Spleen (tissue), 7 donors: ENCODE data around the gene DTWD1.

DNA sequence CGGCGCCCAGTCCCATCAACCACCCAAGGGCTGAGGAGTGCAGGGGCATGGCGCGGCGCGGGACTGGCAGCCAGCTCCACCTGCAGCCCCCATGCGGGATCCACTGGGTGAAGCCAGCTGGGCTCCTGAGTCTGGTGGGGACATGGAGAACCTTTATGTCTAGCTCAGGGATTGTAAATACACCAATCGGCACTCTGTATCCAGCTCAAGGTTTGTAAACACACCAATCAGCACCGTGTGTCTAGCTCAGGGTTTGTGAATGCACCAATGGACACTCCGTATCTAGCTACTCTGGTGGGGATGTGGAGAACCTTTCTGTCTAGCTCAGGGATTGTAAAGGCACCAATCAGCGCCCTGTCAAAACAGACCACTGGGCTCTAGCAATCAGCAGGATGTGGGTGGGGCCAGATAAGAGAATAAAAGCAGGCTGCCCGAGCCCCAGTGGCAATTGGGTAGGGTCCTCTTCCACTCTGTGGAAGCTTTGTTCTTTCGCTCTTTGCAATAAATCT lies 62.5 kb downstream of the SLC28A2 start:
- PRO-cap, 4 experiments = no peak in any of the 4 experiments
- RAMPAGE, long total RNA, 4 experiments = no peak in any of the 4 experiments

GRCh38 chr15:45378887-45379439 lies 619 bp upstream of the GATM start:
- PRO-cap, 4 experiments = no peak in any of the 4 experiments
- RAMPAGE, long total RNA, 4 experiments = no peak in any of the 4 experiments

GRCh38 chr15:45401396-45401990 lies 643 bp upstream of the SPATA5L1 start:
- PRO-cap, 4 experiments = no peak in any of the 4 experiments
- RAMPAGE, long total RNA, 4 experiments = no peak in any of the 4 experiments

GRCh38 chr15:45418685-45419128 lies 11.7 kb upstream of the C15orf48 start:
- PRO-cap, 4 experiments = no peak in any of the 4 experiments
- RAMPAGE, long total RNA, 4 experiments = no peak in any of the 4 experiments

DNA sequence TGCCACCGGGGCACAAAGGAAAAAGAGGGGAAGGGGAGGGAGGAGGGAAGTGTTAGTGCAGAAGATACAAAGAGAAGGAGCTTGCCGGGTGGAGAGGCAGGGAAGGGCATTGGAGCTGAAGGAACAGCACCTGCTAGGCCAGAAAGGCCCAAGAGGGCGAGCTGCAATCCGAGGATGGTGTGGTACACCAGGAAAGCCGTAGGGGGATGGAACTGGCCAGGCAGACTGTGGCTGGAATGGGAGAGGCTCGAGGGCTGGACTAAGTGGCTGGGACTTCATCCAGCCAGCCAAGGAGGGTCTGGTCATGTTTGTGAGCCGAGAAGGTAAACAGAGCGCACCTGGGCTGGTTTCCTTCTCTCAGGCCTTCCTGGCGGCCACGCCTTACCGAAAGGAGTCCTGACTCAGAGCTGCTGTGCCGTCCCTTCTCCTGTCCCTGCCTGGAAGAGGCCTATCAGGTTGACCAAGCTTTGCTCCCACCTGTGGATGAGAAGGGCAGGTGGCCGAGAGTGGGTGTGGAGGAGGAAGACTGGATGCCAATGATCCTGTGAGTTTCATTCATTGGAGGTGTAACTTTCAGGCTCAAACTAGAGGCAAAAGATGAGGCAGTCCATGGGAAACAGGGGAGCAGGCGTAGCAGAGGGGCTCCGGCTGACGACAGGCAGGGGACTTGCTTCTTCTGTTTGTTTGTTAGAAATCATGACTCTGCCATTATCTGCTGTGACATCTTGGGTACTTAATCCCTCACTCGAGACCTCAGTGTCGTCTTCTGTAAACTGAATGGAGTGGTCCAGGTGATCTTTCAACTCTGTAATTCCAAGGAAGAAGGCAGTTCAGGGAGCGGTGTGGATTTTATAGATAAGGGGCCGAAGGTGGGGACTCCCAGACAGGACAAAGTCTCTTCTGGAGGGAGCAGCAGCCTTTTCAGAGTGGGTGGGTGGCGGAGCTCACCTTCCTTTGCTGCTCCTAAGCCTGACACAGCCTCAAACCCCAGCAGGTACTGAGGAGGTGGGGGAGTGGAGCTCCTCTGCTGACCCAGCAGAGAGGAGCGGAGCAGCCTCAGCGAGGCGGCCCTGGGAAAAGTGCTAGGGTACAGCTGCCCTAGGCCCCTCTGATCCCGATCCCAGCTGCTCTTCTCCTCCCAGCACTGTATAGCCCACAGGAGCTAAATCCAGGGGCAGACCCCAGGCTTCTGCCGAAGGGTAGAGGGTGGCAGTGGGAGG lies 19.7 kb downstream of the C15orf48 start:
- PRO-cap, 4 experiments = no peak in any of the 4 experiments
- RAMPAGE, long total RNA, 4 experiments = no peak in any of the 4 experiments

DNA sequence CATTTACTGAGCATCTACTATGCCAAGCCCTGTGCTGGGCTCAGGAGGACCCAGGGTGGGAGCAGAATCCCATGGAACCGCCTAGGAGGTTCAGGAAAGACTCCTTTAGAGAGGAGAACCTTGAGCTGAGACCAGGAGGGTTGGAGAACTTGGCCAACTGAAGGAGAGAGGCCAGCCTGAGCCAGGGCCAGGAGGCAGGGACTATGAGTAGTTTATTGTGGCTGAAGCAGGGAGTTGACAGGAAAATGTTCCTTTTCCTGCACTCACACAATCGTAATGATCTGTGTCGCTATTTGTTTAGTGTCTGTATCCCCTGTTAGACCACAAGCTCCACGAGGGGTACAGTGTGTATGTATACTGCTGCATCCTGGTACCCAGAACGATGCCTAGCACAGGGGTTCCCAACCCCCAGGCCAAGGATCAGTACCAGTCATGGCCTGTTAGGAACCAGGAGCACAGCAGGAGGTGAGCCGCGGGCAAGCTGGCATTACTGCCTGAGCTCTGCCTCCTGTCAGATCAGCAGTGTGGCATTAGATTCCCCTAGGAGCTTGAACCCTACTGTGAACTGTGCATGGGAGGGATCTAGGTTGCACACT lies 21.0 kb downstream of the C15orf48 start:
- PRO-cap, 4 experiments = no peak in any of the 4 experiments
- RAMPAGE, long total RNA, 4 experiments = no peak in any of the 4 experiments

DNA sequence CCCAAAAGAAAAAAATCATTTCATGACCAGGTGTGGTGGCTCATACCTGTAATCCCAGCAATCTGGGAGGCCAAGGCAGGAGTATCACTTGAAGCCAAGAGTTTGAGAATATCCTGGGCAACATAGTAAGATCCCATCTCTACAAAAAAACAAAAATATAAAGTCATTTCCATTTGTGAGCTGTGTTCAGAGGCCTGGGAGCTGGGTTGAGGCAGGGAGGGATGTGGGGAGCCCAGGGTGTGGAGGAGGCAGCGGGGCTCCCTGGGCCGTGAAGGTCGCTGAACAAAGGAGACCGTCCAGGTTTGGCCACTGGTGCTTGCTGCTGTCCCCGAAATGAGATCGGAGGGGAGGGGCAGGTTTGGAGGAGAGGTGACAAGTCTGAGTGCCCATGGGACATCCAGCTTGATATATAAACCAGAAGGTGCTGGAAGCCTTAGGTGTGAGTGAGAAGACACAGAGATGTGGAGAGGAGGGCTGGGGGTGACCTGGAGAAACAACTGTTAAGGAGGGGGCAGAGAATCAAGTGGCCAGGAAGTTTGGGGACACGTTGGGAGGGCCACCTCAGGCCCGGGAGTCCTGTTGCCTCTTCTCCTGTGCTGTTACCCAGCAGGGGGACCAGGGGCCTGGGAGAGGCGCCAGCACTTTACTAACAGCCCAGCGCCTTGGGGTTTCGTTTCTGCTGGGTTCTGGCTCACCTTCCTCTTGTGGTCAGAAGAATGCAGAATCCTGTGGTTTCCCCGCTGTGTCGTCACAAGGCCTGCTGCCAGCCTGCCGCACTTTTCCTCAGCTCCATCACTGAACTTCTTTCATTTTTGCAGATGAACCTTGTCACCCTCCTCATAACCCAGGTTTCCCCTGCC lies 24.1 kb downstream of the C15orf48 start:
- PRO-cap, 4 experiments = peak in 1 of 4 experiments; most common plus-strand start position 809 of the sequence (in 1); most common minus-strand start position 678 of the sequence (in 1)
- RAMPAGE, long total RNA, 4 experiments = no peak in any of the 4 experiments

DNA sequence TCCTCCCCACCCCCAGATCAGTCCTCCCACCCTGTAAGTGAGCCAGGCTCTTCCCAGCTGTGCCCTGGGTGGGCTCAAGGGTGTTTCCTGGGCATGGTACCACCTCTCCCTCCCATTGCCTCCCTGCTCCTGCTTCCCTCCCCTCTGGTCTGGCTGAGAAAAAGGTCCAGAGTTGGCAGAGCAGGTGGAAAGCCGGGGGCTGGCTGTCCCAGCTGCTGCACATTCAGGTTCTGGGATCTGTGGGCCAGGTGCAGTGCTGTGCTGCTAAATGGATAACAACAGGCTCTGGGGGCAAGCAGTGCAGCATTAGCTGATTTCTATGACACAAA lies 24.7 kb downstream of the C15orf48 start:
- PRO-cap, 4 experiments = no peak in any of the 4 experiments
- RAMPAGE, long total RNA, 4 experiments = no peak in any of the 4 experiments

DNA sequence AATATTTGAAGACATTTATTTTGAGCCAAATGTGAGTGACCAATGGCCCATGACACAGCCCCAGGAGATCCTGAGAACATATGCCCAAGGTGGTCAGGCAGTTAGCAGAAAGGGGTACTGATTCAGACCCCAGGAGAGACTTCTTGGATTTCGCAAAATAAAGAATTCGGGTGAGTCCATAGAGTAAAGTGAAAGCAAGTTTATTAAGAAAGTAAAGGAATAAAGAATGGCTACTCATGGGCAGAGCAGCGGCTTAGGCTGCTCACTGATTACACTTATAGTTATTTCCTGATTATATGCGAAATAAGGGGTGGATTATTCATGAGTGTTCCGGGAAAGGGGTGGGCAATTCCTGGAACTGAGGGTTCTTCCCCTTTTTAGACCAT lies 3.6 kb upstream of the BLOC1S6 start:
- PRO-cap, 4 experiments = peak in 3 of 4 experiments; most common minus-strand start position 267 of the sequence (in 3)
- RAMPAGE, long total RNA, 4 experiments = no peak in any of the 4 experiments

DNA sequence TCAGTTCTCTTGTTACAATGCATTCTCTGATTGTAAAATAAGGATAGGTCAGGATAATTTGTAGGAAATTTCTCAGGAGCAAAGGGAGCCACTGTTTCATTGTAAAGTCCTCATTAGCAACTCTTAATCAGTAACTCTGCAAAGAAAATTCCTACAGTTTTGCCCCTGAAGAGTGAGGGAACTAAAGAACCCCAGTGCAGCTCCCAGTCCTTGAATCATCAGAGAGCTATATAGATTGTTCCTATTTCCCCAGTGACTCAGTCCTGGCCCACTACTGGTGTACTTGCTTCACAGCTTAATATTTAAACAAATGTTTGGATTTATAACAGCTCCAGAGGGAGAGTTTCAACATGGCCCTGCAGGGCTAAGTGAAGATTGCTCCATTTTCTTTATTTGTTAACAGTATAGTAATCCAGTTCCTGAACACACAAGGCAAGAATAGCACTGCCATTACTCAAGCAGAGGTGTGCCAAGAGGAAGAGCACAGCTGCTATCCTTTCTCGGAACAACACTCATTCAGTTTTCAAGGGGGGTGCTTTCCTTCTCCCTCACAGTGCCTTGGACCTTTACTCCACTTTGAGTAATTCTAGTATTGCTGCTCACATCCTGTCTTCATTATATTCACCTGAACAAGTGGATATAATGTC lies 6.5 kb downstream of the SQOR start:
- PRO-cap, 4 experiments = no peak in any of the 4 experiments
- RAMPAGE, long total RNA, 4 experiments = no peak in any of the 4 experiments

DNA sequence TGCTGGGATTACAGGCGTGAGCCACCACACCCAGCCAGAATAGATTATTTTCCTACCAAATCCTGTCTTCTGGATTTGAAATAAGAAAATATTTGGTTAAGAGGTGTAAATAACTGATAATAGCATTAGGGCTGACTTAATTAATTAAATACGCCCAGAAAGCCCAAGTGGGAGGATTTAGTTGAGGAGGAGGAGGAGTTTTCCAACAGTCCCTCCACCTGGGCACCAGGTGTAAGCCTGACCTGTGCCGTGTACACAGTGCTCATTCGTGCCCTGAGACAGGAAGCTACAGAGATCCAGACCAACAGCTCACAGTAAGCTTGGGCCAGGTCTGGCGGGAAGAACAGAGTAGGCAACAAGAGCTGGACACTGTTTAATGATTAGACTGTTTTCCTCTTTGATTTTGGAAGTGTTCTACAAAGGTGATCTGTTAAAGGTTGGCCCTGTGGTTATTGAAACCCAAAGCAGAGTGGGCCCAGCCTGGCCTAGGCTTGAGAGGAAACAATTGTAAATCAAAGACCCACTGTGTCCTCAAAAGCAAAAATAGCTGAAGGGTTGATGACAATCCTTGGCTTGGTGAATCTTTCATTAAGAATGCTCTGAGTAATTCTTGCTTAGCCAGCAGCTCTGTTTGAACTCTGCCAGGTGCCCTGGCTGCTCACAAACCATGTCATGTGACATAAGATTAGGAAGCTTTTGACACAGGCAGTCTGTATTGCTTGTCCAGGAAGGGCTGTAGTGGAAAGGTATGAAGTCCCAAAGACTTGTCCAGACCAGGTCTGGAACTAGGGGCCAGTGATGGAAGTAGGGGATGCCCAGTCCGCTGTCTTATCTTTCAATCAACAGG lies 13.8 kb downstream of the SQOR start:
- PRO-cap, 4 experiments = no peak in any of the 4 experiments
- RAMPAGE, long total RNA, 4 experiments = no peak in any of the 4 experiments

DNA sequence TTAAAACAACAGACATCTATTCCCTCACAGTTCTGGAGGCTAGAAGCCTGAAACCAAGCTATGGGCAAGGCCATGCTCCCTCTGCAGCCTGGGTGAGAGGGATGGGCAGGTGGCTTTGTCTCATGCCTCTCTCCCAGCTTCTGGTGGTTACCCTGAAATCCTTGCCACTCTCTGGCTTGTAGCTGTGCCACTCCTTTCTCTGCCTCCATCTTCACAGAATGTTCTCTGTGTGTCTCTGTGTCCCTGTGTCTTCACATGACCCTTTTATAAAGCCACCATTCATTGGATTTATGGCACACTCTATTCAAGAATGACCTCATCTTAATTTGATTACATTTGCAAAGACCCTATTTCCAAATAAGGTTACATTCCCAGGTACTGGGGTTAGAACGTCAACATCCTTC lies 24.6 kb downstream of the SQOR start:
- PRO-cap, 4 experiments = no peak in any of the 4 experiments
- RAMPAGE, long total RNA, 4 experiments = no peak in any of the 4 experiments

- PRO-cap, 4 experiments = peak in 4 of 4 experiments; most common plus-strand start chr15:47718245 (in 3); most common minus-strand start chr15:47718391 (in 2)
- RAMPAGE, long total RNA, 4 experiments = start-site peak on the plus strand in 1 of 4 experiments, at chr15:47718039-47718782 at its widest, 7 reads per replicate
These were observed 1.1 kb downstream of the SEMA6D start for GRCh38 chr15:47718021-47719114.

- PRO-cap, 4 experiments = no peak in any of the 4 experiments
- RAMPAGE, long total RNA, 4 experiments = no peak in any of the 4 experiments
These were observed 15.4 kb downstream of the MYEF2 start for GRCh38 chr15:48162619-48163092.

DNA sequence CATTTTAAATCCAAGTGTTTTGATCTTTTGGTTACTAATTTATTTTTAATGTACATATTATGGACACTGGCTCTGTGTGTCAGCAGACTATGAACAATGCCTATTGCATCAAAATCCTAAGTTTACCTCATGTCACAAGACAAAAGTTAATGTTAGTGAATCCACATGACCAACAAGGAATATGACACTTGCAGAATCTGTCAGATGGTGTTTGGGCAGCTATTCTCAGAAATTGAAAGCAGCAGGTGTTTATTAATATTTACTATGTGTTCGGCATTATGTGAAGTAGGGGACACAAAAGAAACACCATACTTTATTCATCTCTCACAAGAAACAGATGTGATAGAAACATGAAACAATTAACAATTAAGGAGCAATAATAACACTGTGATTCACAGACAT lies 109.8 kb downstream of the GALK2 start:
- PRO-cap, 4 experiments = no peak in any of the 4 experiments
- RAMPAGE, long total RNA, 4 experiments = no peak in any of the 4 experiments

- PRO-cap, 4 experiments = peak in 4 of 4 experiments; most common plus-strand start chr15:49621048 (in 2); most common minus-strand start chr15:49620844 (in 4)
- RAMPAGE, long total RNA, 4 experiments = start-site peak on the plus strand in 4 of 4 experiments, at chr15:49621040-49621084 at its widest, 183 to 296 reads per replicate; start-site peak on the minus strand in 3 of 4 experiments, at chr15:49620816-49620855 at its widest, 35 to 93 reads per replicate
These were observed at the start of gene DTWD1 for GRCh38 chr15:49620557-49621635. Gene DTWD1 (plus strand): TSS chr15:49621048.

DNA sequence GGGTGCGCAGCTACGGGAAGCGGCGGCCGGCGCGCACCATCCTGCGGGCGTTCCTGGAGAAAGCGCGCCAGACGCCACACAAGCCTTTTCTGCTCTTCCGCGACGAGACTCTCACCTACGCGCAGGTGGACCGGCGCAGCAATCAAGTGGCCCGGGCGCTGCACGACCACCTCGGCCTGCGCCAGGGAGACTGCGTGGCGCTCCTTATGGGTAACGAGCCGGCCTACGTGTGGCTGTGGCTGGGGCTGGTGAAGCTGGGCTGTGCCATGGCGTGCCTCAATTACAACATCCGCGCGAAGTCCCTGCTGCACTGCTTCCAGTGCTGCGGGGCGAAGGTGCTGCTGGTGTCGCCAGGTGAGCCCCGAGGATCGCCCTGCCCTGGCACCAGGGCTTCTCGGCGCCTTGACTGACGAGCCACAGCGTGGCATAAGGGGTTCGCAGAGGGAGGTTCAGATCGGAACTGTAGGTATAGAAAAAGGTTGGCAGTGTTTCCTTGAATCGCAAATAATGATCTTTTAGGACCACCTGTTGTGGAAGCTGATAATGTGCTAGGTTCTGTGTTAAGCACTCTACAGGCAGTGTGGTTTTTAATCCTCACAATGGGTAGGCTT lies 661 bp downstream of the SLC27A2 start:
- PRO-cap, 4 experiments = no peak in any of the 4 experiments
- RAMPAGE, long total RNA, 4 experiments = no peak in any of the 4 experiments

DNA sequence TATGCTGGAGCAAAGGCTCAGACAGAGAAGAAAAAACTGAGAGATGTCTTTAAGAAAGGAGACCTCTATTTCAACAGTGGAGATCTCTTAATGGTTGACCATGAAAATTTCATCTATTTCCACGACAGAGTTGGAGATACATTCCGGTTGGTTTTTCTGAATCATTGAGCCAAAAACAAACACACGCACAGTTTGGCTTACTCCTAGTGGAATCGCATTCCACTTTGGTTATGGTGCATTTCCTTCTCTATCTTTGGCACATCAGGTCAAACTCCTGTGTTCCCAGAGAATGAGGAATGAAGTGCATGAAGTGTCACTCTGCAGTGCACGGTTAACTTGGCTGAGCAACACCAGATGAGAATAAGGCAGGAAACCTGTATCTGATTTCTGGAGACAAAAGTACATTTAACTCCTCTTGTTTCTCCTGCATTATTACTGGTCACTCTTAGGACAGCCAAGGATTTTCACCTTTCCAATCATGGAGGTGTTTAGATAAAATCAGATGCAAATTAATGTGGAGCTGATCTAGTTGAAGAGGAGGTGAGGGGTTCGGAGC lies 38.4 kb downstream of the HDC start:
- PRO-cap, 4 experiments = no peak in any of the 4 experiments
- RAMPAGE, long total RNA, 4 experiments = no peak in any of the 4 experiments

- PRO-cap, 4 experiments = no peak in any of the 4 experiments
- RAMPAGE, long total RNA, 4 experiments = no peak in any of the 4 experiments
These were observed 20.7 kb downstream of the HDC start for GRCh38 chr15:50244713-50245268.

- PRO-cap, 4 experiments = no peak in any of the 4 experiments
- RAMPAGE, long total RNA, 4 experiments = no peak in any of the 4 experiments
These were observed 16.2 kb downstream of the HDC start for GRCh38 chr15:50249284-50249847.